Measurements from ENCODE around the genes TINF2, RABGGTA, NOP9 and GZMH.

DNA sequence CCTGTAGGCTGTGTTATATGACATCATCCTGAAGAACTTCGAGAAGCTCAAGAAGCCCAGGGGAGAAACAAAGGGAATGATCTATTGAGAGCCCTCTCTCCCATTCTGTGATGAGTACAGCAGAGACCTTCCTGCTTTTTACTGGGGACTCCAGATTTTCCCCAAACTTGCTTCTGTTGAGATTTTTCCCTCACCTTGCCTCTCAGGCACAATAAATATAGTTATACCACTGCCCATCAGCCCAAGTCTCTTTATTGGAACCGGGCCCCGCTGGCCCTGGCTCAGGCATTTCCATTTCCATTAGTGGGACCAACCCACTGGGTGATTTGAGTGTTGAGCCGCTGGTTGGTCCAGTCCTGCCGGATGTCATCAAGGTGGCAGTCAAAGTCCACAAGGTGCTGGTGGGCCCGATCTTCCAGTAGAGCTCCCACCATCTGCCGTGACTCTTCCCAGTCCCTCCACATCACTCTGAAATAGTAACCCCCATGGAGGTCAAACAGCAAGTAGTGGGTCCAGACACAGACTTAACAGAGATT is 2.6 kb downstream of the EMC9 start:
- PRO-cap: no peak
- RAMPAGE, long total RNA, 2 experiments: no peak in any of the 2 experiments

DNA sequence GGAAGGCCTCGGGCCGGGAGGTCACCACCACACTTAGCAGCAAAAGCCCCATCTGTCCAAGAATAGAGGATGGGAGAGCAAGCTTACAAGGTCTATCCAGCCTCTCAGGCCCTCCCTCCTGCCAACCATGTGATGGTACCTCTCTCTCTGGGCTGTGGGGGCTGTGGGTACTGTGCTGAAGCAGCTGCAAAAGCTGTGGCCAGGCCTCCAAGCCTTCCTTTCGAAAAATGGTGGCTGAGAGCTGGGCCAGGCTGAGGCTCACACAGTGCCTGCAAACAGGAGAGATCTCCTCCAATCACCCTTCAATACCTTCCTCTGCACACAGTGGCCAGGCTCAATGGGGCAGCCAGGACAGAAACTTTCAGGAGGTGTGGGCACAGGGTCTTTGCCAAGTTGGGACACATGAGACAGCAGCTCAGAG is 1.1 kb downstream of the IPO4 start:
- PRO-cap: no peak
- RAMPAGE, long total RNA, 2 experiments: no peak in any of the 2 experiments

DNA sequence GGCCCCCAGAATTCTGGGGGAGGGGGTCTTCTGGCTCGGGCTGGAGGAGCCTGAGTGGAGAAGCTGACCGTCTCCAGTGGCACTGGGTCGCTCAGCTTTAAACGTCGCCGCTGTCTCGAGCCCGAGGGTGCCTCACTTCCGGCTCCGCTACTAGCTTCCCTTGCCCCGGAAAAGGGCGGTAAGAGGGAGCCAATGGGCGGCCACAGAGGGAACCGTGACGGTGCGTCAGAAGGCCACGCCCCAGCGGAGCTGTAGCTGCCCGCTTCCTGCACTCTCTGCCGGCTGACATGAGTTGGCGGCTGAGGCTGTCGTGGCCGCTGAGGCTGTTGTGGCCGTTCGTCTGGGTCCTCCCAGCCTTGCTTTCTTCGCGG is at the start of gene TINF2:
TSS of gene TINF2 (minus strand) at position 134 of the 371 bp plus-strand sequence.
- PRO-cap: bidirectional peak, plus-strand start at position 285 of the sequence, minus-strand start at position 134 of the sequence
- RAMPAGE, long total RNA, 2 experiments: start-site peak on the minus strand in 2 of 2 experiments, centred at positions 126 to 131 of the sequence, 90 to 689 reads per replicate

GRCh38 chr14:24271404-24272178 is at the start of gene RABGGTA:
RABGGTA (minus strand) TSS chr14:24271597.
- PRO-cap: bidirectional peak, plus-strand start at chr14:24271612, minus-strand start at chr14:24271595
- RAMPAGE, long total RNA, 2 experiments: start-site peak on the minus strand in 2 of 2 experiments, at chr14:24271488-24271552 at its widest, 101 to 179 reads per replicate

GRCh38 chr14:24299537-24300275 is at the start of gene NOP9:
NOP9 (plus strand) TSS chr14:24299850.
- PRO-cap: bidirectional peak, plus-strand start at chr14:24299862, minus-strand start at chr14:24299751
- RAMPAGE, long total RNA, 2 experiments: start-site peak on the plus strand in 2 of 2 experiments, at chr14:24299833-24299890 at its widest, 33 to 45 reads per replicate; start-site peak on the minus strand in 2 of 2 experiments, at chr14:24299740-24299772 at its widest, 23 to 39 reads per replicate

DNA sequence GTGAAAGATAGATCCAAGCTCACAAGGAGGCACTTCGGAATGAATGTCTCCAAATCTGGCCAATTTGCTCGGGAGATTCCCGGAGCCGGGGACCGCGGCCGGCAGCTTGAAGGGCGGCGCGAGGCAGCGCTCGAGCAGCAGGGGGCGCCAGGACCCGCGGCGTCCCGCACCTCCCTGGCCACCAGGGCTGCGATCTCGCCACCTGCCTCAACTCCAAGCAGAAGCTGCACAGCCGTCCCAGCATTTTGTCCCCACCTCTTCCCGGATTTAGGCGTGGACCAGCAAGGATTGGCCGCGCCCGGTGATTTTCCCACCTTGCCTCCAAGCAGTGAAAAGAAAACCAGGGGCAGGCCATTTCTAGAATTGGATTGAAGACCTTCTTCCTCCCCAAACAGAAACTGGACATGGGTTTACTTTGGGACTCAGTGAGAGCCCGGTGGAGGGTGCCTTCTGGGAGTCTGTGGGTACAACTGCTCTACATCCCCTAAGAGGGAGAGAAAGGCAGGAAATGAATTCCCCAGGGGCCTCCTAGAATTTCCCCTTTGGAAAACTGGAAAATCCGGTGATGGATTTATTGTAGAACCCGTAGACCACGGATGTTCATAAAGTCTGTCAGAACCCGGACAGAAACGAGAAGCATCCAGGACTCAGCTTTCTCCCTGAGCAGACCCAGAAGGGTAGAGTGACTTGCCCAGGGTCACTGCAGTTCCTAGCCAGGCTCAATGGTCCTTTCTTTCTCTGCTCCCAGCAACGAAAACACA is 1.0 kb downstream of the ADCY4 start:
- PRO-cap: bidirectional peak, plus-strand start at position 355 of the sequence, minus-strand start at position 219 of the sequence; bidirectional peak, plus-strand start at position 700 of the sequence, minus-strand start at position 452 of the sequence
- RAMPAGE, long total RNA, 2 experiments: no peak in any of the 2 experiments

- PRO-cap: no peak
- RAMPAGE, long total RNA, 2 experiments: no peak in any of the 2 experiments
These were observed 6.5 kb downstream of the CBLN3 start for GRCh38 chr14:24422860-24423466.

- PRO-cap: no peak
- RAMPAGE, long total RNA, 2 experiments: no peak in any of the 2 experiments
These were observed 16.0 kb upstream of the SDR39U1 start for GRCh38 chr14:24458592-24458911.

- PRO-cap: no peak
- RAMPAGE, long total RNA, 2 experiments: no peak in any of the 2 experiments
These were observed at the start of gene GZMH for GRCh38 chr14:24609526-24610115. GZMH (minus strand) TSS chr14:24609685.

DNA sequence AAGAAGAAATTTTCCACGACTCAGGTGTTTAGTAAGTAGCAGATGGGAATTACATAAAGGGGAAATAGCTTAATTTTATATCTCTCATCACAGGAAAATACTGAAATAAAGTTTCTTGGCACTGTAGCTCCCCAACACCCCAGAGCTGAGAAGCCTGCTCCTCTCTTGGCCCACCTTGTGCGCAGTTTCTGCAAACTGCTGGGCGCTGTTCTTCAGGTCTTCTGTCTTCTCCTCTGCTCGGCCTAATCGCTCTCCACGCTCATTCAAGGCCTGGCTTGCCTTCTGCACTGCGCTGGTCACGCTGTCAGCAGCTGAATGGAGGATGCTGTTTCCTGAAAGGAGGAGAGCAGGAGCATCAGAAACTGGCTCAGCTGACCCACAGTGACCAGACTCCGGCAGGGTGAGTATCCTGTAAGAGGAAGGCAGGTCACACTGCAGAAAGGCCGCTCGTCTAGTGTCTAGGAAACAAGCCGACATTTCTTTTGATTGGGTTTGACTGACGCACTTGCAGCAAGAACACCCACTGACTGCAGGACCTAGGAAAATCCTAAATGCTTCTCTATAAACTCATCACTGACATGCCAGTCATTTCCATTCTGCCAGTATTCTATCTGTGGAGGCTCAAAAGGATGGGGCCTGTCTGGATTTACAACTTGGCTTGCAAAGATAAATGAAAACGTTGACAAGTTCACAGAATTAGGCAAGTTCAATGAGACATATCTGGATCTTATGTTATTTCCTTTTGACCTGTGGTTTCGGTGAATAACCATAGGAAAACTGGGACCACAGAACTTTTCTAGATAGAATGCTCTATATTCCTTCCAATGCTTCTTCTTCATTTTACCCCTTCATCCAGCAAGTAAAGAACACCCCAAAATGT is 185.1 kb upstream of the GZMB start:
- PRO-cap: no peak
- RAMPAGE, long total RNA, 2 experiments: no peak in any of the 2 experiments

- PRO-cap: no peak
- RAMPAGE, long total RNA, 2 experiments: no peak in any of the 2 experiments
These were observed 193.6 kb upstream of the GZMB start for GRCh38 chr14:24827529-24828132.

- PRO-cap: no peak
- RAMPAGE, long total RNA, 2 experiments: no peak in any of the 2 experiments
These were observed 95.4 kb downstream of the STXBP6 start for GRCh38 chr14:24954430-24955059.

DNA sequence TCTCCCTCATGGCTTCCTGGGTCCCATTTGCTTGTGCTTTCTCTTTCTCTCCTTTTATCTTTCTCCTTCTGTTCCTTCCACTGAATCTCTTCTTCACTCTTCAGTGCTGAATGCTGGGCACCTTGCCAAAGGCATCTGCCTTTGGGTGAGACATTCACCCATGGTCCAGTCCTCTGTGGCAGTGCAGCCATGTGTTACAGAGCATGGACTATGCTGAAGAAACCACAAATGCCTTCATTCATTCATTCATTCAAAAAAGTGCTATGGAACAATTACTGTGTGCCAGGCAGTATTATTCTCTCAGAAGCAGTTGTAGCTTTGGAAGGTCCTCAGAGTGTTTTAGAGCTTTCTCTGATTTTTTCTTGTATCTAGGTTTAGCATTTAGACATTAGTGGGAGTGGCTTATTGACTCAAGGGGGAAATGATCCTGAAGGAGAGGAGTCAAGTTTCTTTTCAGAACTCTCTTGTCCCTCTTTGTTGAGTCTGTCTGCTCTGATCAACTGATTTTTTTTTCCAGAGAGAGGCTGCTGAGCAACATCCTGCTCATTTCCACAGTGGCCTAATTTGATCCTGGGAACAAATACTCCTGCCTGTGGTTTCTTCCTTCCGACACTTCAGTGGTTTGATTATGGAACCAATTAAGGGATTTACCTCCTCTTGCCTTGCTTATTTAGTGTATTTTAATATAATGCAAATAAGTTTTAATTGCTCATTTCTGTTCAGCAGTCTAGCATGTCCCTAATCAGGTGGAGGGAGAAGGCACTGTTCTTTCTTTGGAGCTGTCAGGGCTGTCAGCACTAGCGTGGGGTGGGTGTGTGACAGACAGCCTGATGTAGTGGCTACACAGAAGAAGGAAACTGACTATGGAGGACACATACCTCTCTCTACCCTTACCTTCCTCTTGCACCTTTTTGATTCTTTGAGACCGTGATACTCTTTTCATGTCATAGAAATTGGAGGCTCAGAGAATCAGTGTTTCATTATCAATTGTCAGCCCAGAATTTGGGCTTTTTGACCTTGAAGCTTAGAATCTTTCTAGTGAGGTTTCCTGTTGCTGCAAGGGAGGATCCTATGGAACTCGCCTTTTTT is 344.8 kb upstream of the STXBP6 start:
- PRO-cap: no peak
- RAMPAGE, long total RNA, 2 experiments: no peak in any of the 2 experiments

DNA sequence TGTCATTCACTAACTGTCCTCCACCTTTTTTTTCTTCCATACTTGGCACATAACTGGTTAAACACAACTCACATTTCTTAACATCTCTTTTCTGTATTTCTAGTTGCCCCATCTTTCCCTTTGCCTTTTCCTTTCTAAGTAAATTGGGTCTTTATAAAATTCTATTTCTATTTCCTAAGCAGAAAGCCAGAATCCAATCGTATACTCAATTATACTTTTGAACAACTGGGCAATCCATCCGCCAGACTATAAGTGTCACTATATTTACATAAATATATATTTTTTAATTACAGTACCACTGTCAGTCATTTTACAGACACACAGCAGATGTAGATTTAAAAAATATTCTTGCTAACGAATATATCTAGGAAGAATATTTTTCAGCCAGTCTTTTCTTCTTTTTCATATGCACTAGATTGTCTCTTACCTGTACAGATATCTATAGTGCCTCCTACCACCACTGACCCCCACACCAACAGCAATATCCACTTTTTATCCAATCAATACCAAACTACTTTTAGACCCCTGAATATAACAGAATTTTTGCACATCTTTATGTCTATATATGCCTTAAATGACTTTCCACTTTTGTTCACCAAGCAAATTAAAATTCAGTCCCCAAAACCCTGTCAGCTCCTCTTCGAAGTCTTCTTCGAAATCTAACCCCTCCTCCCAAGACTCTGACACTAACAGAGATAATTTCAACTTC is 13.6 kb downstream of the NOVA1 start:
- PRO-cap: no peak
- RAMPAGE, long total RNA, 2 experiments: no peak in any of the 2 experiments

DNA sequence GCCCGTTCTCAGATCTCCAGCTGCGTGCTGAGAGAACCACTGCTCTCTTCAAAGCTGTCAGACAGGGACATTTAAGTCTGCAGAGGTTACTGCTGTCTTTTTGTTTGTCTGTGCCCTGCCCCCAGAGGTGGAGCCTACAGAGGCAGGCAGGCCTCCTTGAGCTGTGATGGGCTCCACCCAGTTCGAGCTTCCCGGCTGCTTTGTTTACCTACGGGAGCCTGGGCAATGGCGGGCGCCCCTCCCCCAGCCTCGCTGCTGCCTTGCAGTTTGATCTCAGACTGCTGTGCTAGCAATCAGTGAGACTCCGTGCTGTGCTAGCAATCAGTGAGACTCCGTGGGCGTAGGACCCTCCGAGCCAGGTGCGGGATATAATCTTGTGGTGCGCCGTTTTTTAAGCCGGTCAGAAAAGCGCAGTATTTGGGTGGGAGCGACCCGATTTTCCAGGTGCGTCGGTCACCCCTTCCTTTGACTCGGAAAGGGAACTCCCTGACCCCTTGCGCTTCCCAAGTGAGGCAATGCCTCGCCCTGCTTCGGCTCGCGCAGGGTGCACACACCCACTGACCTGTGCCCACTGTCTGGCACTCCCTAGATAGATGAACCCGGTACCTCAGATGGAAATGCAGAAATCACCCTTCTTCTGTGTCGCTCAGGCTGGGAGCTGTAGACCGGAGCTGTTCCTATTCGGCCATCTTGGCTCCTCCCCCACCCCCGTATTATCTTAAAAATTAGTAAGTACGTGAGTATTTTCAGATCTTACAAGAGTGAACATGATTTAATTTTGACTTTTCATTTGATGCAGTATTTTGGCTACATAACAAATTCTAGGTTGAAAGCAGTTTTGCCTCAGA is 81.1 kb upstream of the NOVA1 start:
- PRO-cap: no peak
- RAMPAGE, long total RNA, 2 experiments: no peak in any of the 2 experiments

- PRO-cap: no peak
- RAMPAGE, long total RNA, 2 experiments: no peak in any of the 2 experiments
These were observed 247.6 kb upstream of the NOVA1 start for GRCh38 chr14:26845271-26845983.

DNA sequence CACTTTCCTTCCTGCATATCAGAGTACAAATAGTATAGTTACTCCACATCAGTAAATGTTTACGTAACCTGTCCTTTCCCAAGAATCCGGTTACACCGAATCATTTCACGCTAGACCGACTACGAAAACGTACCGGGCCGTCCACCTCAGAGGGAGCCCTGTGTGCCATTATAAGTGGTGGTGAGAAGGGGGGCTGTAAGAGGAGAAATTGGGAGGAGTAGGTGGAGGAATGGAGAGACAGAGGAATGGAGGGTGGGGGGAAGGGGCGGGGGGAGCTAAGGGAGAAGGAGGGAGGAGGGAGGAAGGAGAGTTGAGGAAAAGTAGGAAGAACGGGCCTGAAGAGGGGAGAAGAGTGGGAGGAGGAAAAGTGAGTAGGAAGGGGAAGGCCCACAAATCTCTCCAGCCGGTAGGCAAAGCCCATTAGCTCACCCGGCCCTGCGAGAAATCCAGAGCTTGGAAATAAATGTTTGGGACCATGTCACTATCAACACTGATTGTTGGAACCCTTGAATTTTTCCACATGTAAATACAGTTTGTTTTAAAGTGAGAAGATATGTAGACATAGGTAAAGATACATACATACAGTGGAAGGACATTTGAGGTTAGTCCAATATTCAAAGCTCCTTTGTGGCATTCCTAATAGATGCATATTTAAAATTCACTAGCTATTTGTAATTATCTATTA is 2.2 kb upstream of the FOXG1 start:
- PRO-cap: no peak
- RAMPAGE, long total RNA, 2 experiments: no peak in any of the 2 experiments

DNA sequence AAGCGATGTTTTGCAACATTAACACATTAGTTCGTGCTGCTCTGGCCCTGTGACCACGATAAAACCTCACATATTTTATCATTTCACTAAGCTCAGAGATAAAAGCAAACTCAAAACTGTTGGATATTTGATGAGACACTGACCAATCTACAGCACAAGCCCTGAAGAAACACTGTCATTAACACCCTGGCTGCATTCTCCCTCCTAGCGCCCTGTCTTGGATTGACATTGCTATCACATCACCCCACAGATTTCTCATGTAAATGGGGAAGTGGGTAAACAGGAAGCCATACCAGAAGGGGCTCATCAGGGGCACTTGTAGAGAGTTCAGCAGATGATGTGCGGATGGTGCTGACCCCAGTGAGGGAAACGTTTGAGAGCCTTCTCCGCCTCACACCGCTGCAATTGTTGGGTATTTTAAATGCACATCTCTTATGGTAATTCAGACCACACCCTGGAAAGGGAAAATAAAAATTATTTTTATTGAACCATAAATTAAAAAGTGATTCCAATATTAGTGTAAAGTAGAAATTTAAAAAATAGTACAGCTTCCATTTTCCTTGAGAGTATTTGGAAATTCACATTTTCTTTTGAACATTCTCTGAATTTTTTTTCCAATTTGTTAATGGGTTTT is 264.1 kb downstream of the PRKD1 start:
- PRO-cap: no peak
- RAMPAGE, long total RNA, 2 experiments: no peak in any of the 2 experiments

DNA sequence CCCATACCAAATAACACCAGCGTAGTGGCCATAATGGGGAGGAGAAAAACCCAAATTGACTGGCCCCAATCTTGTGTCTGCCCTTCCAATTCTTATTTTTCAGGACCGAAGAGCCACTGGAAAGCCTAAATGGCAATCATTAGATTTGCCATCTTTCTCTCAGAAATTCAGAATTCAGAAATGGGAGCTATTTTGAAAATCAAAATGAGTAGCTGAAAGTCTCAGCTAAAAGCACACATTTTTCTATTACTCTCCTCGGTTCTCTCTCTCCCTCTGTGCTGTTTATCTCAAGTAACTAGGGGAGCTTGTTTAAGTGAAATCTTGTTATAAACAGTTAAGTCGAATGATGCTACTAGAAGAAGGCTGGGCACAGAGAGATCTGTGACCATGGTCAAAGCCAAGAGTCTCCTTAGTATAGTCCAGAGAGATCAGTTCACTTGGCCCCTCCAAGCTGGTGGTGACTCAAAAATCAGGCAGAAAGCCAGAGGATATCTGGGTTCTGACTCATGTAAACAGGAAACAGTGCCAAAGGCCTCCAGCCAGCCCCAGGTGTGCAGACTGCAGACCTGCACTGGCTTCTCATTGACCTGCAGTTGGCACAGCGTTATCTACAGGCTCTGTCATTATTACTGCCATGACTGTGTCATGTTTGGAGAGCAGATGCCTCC is 295.5 kb upstream of the PRKD1 start:
- PRO-cap: no peak
- RAMPAGE, long total RNA, 2 experiments: no peak in any of the 2 experiments

DNA sequence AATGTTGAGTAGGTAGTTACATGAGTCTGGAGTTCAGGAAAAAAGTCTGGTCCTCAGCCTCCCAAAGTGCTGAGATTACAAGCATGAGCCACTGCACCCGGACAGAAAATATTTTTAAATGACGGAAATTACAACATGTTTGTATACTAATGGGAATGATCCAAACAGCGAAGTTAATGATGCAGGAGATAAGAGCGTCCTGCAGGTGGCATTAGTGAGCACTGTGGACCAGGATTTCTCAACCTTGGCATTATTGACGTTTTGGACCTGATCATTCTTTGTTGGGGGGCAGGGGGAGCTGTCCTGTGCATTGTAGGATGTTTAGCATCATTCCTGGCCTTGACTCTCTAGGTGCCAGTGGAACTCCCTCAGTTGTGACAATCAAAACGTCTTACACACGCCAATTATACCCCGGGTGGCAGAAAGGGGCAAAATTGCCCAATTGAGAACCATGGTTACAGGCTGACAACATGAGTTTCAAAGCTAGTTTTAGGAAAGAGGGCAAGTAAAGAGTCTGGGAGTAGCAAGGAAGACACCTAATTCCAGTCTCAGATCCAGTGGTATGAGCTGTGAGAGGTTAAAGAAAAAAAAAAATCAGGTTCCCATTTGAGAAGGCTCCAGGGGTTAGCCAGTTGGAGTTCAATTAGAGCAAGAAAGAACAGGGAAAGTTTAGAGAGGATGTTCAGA is 34.2 kb downstream of the SCFD1 start:
- PRO-cap: no peak
- RAMPAGE, long total RNA, 2 experiments: no peak in any of the 2 experiments

Measured in right atrium auricular region (tissue), 2 donors.